Colonic mucosa (tissue), 1 donor: ENCODE results near the genes CCDC121 and SUPT7L.

DNA sequence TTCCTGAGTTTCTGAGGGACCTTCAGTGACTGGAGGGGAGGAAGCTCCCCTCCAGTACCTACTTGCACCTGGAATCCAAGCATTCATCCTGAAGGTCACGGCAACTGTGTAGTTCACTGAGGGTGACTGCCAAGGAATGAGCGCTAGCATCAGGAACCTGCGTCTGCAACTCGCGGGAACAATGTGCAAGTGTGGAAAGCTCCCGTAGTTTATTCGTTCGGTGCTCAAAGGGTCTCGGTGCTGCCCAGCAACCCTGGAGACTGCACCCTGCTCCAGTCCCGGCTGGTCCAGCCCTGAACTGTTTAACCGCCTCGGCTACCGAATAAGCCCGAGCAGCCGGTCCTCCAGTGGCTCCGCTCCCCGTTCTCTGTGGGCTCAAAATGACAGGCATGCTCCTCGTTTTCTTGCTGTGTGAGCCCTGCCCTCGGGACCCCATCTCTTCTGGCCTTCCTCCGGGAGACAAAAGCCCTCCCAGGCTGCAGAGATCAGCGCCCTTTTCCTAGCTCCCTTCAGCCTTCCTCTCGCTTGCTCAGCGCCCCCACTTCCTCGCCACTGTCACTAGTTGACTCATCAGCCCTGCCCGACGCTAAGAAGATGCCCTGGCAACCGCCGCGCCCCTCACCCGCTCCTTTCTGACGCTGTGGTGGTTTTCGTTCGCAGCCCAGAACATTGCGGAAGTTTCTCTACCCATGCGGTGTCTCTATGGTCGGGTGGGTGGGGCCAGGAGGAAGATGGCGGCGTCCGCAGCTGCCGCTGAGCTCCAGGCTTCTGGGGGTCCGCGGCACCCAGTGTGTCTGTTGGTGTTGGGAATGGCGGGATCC is at the start of gene CCDC121:
Gene CCDC121 (minus strand): TSS at position 685 of the 821 bp plus-strand sequence.
- PRO-cap = bidirectional peak, plus-strand start at position 725 of the sequence, minus-strand start at position 634 of the sequence

GRCh38 chr2:27663265-27664051 is at the start of gene SUPT7L:
TSS of gene SUPT7L (minus strand) at chr2:27663614.
- PRO-cap = bidirectional peak, plus-strand start at chr2:27663889, minus-strand start at chr2:27663639

DNA sequence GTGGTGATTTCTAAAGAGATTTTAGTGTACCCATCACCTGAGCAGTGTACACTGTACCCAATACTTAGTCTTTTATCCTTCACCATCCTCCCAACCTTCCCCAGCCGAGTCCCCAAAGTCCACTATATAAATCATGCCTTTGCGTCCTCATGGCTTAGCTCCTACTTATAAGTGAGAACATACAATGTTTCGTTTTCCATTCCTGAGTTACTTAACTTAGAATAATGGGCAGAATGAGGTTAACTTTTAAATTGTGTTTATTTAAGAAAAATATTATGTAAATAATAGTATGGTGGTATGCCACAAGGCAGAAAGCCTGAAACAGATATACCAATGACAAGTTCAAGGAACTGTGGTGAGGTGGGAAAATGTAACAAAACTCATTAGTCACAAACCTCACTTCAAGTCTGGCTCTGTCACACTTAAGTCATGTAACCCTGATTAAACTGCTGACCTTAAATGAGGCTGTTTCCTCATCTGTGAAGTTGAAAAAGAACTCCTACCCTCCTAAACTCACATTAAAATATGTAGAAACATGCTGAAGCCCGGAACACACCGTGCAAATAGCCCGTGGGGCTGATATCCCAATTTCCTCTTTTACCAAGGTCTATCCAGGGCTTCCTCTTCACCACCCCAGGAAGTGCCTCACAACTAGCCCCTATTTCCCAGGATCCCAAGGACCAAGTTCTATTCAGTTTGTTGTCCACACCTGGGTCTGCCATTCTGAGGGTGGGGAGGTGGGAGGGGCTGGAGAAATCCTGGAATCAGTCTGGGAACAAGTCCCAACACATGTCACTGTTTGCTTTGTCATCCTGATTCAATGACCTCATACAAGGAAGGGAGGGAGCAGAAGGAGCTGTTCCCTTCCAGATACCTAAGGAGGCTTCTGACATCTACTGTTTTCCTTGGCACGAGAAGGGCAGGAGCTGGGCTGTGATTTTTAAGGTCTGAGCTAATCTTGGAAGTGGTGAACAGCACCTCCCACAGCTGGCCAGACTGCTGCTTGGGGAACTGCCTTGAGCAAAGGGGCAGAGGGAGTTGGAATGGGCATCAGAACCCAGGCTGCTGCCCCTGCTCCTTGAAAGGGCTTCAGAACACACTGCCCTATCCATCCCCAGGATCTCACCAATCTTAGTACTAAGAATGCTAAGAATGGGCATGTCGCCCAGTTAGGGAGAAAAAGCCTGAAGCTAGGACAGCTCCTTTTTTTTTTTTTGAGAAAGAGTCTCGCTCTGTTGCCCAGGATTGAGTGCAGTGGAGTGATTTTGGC is 42.3 kb downstream of the SLC4A1AP start:
- PRO-cap = bidirectional peak, plus-strand start at position 1,031 of the sequence, minus-strand start at position 725 of the sequence; unidirectional peak, plus-strand start at position 1,031 of the sequence

DNA sequence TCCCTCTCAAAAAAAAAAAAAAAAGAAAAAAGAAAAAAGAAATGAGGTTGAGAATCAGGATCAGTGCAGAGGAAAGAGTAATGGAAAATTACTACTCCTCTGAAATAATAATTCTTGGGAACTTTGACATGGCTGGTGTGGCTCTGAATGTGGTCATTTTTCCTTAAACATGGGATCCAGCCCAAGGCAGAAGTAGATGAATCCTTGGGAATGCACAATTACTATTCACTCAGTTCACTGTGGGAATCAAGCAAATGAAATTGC is 8.8 kb upstream of the MRPL33 start:
- PRO-cap = no peak

GRCh38 chr2:27822935-27823660 is 51.6 kb downstream of the MRPL33 start:
- PRO-cap = no peak

GRCh38 chr2:27966076-27966275 is 75.4 kb downstream of the BABAM2 start:
- PRO-cap = no peak

DNA sequence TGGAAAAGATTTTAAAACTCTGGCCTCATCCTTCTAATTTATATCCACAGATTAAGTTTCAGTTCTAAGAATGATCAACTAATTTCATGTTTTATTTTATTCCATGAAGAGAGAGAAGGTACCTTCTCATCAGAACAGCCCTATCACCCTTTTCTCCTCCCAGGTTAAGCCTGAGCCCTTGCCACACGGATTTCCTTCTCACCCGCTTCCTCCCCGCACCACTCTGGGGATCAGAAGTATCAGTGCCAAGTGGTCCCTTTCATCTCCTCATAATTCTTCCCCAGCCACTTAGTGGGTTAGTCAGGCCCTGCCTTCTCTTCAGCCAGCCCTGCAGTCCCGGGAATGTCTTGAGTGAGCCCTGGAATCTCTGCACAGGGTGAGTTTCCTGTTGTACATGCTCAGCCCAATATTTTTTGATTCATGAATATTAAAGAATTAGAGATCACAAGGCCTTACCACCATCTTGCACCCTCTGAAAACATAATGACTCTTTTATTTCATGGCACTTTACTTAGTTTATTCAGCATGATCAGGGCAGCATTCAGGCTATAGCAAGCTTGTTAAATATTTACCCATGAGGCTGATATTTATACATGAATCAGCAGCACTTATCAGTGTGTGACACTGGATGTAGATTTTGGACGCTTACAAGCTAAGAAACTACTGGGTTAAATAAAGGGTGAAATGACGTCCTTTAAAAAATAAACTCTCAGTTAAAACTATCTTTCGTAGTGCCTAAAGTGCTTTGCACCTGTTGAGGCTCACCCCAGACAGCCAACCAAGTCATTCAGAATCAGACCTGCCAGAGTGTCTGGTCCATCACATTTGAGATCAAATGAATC is 159.5 kb upstream of the FOSL2 start:
- PRO-cap = no peak

GRCh38 chr2:28319610-28320177 is 73.0 kb upstream of the FOSL2 start:
- PRO-cap = no peak

GRCh38 chr2:28389619-28389964 is 3.1 kb upstream of the FOSL2 start:
- PRO-cap = no peak

DNA sequence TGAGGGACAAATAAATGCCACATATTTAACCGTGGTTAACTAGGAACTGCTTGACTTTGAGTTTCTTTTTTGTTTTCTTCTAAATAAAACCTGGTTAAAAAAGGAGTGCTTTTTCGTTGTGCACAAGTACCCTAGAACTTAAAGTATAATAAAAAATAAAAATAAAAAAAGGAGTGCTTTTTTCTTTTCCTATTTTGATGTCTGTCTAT is 4.3 kb downstream of the FOSL2 start:
- PRO-cap = bidirectional peak, plus-strand start at position 31 of the sequence, minus-strand start outside the sequence

GRCh38 chr2:28403606-28404081 is 11.0 kb downstream of the FOSL2 start:
- PRO-cap = no peak

DNA sequence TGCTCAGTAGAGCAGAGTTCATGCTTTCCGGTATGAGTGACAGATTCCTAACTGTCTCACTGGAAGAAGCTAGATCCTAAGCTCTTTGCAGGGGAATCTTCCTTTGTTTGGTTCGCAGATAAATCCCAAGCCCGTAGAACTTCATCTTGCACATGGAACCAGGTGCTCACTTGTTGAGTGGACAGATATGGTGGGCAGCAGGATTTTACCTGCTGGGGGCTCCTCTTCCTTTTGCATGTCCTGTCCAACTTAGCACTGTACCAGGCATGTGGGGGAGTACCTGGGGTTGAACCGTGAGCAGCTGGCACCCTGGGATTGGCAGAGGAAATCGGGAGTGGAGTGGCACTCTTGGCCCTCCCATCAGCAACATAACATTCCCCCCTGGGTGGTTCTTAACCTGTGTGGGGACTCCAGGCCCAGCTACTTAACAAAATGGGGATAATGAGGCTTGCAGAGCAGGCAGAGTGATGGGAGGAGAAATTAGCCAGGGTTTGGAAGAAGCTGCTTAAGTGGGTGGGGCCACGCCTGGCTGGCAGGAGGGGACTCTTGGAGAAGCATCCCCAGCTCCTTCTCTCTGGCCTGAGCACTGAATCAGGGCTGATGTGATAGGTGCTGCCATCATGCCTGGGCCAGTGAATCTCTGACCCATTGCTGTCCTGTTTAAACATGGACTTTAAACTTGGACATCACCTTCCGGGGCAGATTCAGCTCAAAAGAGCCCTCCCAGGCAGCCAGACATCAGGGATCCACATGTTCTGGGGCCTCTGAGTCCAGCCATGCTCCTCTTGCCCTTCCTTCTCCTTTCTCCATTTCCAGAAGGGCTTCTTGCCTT is 15.4 kb downstream of the FOSL2 start:
- PRO-cap = no peak

DNA sequence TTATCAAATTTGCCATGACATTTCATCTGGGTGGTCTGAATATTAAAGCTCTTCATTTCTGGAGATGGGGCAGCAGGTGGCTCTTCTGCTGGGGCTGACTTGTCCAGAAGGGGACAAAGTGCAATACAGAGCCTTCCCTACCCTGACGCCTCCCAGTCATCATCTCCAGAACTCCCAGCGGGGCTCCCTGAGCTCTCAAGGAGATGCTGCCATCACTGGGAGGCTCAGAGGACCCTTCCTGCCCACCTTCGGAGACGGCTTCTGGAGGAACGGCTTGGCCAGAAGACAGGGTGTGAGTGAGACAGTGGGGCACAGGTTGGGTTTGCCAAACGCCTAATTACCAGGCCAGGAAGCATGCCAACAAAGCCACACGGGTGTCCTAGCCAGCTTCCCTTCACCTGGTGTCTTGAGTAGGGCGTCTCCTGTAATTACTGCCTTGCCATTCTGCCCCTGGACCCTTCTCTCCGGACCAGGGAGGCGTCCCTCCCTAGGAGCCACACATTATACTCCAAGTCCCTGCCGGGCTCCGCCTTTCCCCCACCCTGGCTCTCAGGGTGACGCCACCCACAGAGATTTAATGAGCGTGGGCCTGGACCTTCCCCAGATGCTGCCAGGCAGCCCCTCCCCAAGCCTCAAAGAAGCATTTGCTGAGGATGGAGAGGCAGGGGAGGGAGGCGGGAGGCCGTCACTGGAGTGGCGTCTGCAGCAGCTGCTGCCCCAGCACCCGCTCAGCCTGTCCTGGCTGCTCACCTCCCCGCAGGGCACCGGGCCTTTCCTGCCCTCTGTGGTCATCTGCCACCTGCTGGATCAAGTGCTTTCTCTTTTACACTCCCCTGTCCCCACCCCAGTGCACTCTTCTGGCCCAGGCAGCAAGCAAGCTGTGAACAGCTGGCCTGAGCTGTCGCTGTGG is 20.5 kb downstream of the FOSL2 start:
- PRO-cap = unidirectional peak, plus-strand start at position 661 of the sequence

GRCh38 chr2:28444946-28445517 is 50.8 kb upstream of the PLB1 start:
- PRO-cap = no peak

DNA sequence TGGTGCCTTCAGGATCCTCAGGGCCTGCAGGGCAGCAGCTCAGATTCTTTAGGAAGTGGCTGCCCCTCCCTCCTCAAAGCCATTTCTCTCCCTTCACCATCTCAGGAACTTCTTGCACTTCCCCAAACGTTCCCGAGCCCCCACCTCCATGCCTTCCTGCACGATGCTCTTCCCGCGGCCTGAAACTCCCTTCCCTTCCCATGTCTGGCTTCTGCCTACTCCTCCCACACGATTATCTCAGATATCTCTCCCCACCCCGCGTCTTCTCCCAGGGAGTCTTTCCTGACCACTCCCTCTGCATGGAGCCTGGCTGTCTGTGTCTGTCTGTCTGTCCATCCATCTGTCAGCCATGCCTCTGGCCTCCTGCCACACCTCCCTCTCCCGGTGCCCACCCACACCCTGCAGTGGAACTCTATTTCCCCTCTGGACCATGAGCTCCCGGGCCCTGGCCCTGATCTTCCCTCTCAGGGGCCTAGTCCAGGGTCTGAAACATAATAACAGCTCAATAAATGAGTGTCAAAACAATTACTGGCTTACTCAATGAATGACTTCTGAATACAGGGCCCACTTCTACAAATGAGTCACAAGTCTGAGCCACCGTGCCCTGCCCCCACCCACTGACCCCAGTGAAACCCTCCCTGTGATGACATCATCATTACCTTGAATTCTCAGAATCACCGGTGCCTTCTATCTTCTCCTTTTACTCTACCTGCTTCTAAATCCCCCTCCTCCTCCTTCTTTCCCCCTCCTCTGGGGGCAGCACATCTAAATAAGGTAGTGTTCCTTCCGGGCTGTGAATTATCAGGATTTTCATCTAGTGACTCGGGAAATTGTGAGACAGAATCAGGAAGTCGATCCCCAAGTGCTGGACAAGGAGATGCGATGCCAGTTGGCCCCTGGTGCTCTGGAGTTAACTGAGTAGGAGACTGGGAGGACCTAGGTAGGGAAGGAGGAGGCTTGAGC is 46.2 kb upstream of the PLB1 start:
- PRO-cap = no peak

DNA sequence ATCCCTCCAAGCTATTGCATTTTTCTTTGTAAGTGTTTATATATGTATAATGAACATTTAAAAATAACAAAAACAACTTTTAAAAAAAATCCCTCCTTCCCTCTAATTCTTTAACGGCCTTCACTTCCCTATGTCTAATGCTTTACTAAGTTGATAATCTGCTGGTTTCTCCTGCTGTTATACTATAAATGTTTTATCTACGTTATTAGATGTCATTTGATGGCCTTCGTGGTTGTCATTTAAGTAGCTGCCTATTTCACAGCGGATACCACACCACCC is 51.9 kb downstream of the PLB1 start:
- PRO-cap = no peak

DNA sequence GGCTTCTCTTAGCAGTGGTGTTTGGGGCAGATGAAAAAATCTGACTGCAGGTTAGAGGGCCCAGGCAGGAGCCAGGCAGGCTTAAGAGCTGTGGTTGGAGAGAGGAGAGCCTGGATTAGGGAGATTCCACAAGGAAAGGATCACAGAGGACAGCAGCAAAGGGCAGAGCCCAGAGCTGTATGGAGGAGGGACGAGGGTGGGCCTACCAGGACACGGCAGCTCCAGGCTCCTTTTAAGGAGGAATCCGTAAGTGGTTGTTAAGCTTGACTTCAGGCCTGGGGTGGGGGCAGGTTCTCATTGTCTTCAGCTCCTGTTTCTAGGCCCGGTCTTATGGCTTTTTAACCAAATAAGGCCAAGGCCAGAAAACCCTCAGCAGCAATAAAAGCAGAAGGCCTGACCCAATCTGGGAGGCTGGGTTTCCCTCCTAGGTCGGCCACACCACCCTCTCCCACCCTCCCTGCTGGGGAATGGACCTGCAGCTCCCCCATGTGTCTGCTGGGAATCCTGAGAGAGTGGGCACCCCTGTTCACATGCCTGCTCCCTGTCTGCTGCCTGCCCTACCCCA is 111.1 kb downstream of the PLB1 start:
- PRO-cap = no peak

GRCh38 chr2:28607896-28608729 is 112.3 kb downstream of the PLB1 start:
- PRO-cap = no peak

DNA sequence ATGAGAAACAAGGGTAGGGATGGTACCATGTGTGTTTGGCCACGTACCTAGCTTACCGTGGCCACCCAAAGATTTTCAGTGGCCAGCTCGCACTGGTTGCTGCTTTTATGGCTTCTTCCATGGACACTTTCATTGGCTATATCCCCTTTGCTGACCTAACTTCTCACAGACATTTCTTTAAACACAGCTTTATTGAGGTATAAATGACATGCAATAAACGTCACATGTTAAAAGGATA is 127.6 kb downstream of the PLB1 start:
- PRO-cap = bidirectional peak, plus-strand start outside the sequence, minus-strand start at position 77 of the sequence

- PRO-cap = no peak
Observed at GRCh38 chr2:28633497-28634170, 118.0 kb upstream of the PPP1CB start.